Mesenchymal stem cell of the bone marrow (primary cell): ENCODE measurements around the gene CSNK1E.

GRCh38 chr22:37987156-37987750 lies 2.9 kb upstream of the SOX10 start:
- CAGE, long polyA plus RNA = no peak

DNA sequence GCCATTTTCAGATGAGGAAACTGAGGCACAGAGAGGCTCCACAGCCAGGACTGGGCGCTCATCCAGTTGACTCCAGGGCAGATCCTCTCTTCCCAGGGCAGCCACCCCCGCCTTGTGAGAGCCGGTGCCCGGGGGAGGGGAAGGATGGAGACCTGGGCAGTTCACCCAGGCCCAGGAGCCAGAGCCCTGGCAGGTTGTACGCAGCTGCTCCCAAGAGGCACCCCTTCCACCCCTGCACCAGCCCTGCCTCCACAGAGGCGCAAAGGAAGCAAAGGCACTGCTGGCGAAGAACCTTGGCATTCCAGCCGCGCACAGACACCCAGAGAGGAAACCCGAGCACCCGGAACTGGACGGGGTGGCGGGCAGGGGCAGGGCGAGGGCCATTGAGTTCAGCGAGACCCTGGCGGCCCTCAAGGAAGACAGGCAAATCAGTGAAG lies 17.8 kb upstream of the PICK1 start:
- CAGE, long polyA plus RNA = no peak

DNA sequence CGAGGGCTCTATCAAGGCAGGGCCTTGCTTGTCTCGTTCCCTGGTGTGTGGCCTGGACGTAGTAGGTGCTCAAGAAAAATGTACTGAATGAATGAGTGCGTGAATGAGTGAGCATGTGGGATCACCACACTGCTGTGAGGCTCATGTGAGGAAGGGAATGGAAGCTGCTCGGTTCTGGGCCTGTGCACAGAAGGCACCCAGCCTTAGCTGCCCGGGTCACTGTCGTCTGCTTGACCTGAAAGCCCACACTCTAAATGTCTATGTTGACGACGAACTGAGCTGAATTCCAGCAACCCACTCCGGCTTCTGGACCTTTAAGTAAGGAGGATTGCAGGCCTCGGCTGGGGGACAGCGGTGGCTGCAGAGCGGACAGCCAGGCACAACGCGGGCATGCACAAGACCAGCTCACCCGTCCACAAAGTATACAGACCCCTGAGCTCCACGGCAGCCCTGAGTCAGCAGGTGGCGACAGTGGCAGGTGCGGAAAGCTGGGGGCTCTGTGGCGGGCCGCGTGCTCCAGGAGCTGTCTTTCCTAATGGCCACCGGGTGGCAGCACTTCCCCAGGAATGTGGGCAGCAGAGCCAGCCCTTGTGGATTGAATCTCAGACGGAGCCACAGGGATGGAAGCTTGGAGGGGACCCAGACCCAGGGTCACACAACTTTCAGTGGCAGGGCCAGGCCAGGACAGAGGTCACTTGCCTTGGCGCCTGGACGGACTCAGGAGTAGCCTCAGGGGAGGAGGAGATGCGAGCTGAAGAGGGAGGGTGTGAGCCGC lies 5.1 kb upstream of the PICK1 start:
- CAGE, long polyA plus RNA = no peak

- CAGE, long polyA plus RNA = no peak
Measured at GRCh38 chr22:38080704-38081798, 2.9 kb downstream of the SLC16A8 start.

- CAGE, long polyA plus RNA = no peak
Measured at GRCh38 chr22:38088533-38089320, 4.7 kb upstream of the SLC16A8 start.

DNA sequence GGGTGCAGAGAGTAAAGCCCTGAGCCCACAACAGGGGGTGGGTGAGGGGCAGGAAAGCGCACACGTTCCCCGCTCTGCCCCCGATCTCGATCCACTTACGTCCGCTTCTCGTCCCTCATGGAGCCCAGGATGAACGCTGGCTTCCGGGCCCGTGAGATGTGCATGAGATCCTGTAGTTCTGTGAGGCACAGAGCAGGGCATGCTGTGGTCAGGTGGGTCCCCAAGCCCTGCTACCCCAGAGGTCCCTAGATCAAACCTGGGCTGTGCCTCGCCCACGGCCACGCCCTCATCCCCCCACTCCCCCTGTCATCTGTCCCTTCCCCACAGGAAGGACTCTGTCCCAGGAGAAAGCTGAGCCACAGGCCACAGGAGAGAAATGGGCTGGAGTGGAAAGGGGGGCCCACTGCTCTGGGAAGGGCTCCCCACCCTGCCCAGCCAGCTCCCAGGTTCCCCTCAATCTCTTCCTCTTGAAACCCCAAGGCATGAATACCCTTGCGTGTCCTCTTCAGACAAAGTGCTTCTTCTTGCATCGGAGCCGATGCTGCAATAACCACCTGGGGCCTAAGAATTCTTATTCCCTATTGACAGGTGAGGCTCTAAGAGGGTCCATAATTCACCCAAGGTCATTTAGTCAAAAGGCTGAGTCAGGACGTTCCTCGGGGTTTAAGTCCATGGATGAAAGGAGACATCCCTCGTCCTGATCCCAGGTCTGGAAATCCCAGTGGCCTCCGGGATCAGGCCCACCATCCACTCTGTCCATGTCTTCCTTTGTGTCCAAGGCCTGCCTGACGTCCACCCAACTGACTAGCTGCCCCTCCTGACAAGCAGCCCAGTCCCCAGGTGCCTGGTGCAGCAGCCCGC lies 16.0 kb upstream of the BAIAP2L2 start:
- CAGE, long polyA plus RNA = no peak

GRCh38 chr22:38205847-38206349 lies 4.1 kb downstream of the MAFF start:
- CAGE, long polyA plus RNA = no peak

DNA sequence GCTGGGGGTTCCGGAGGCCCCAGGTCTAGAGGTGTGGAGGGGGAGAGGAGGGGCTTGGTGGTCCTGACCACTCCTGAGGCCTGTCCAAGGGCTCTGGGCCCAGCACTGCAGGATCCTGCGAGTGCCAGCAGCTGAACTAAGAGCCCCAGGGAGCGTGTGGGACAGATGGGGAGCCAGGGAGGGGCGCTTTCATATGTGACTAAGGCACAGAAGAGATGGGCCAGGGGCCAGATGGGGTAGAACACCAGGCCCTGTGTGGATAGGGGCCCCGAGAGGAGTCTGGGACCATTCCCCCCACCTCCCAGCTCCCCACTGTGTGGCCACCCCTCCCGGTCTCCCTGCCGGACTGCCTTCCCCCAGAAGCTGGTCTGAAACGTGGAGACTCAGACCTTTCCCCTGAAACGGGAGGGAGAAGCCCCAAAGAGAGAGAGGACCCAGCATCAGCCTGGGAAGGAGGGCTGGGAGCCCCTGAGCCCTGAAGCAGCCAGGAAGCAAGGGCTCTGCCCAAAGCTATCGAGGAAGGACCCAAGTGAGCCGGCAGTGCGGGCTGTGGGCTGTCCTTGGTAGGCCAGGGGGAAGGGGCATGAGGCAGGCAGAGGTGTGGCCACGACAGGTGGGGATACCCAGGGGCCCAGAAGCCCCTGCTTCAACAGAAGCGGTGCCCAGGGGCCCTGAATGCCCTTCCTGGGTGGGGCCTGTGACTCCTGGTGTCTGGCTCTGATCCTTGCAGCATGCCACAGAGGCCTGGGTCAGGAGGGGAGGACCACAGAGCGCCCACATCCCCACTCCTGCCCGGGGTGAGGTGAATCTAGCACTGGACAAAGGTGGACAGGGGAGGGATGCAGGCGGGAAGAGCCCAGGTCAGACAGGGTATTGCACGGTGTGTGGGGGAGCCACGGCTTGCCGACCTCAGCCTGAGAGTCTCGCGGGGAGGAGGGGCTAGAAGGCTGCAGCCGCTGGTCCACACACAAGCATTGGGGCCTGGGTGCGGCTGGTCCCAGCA lies 18.7 kb downstream of the MAFF start:
- CAGE, long polyA plus RNA = no peak

- CAGE, long polyA plus RNA = no peak
Measured at GRCh38 chr22:38257791-38258473, 14.9 kb downstream of the TMEM184B start.

- CAGE, long polyA plus RNA = no peak
Measured at GRCh38 chr22:38261997-38262529, 10.7 kb downstream of the TMEM184B start.

- CAGE, long polyA plus RNA = no peak
Measured at GRCh38 chr22:38316645-38317652, at the start of gene CSNK1E. CSNK1E (minus strand) TSS chr22:38317433.

GRCh38 chr22:38327557-38328416 lies 10.6 kb upstream of the CSNK1E start:
- CAGE, long polyA plus RNA = no peak

- CAGE, long polyA plus RNA = no peak
Measured at GRCh38 chr22:38457325-38457774, 2.4 kb upstream of the KCNJ4 start.

DNA sequence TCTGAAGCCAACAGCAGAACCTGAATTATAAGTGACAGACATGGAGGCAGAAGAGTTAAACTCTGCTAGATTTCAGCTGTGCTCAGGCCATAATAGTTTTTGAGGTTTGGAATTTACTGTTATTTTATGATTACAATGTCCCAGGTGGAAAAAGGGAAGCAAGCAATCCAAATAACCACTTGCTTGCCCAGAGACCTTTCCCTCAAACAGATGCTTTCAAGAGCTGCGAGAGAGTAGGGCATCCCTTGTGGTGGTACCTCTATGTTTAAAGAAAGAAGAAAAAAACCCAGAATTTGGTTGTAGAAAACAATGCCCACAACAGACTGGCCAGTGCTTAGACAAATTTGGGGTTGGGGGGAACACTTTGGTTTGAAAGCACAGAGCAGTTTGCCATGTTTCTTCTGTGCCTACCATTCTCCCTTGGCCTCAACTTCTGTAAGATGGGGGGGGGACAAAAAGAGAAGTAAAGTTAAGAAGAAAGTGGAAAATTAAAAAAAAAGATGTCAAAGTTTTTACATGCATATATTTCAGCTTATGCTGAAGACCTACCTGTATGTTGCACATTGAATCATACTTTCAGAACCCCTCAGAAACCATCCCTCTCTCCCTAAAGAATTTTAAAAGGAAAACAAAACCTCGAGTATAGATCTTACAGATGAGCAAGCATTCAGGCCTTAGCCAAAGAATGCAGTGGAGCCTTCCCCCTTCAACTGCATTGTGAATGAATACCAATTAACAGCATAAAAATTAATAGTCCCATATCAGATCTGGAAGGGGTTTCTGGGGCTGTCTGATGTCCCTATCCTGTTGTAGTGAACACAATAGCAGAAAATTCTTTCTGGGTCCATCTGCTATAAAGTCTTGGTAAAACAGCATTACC lies 16.1 kb downstream of the KDELR3 start:
- CAGE, long polyA plus RNA = no peak

DNA sequence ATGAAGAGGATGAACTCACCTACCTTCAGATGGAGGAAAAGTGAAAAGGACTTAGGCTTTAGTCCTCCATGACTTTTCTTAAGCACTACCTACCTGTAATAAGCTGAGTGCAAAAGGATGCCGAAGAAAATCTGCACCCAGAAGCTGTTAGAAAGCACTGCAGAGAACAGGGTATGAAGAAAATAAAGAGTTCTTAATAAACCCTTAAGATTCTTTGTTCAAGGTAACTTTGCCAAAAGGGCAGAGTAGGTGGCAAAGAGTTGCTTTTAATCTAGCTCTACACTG lies 16.7 kb downstream of the KDELR3 start:
- CAGE, long polyA plus RNA = no peak

DNA sequence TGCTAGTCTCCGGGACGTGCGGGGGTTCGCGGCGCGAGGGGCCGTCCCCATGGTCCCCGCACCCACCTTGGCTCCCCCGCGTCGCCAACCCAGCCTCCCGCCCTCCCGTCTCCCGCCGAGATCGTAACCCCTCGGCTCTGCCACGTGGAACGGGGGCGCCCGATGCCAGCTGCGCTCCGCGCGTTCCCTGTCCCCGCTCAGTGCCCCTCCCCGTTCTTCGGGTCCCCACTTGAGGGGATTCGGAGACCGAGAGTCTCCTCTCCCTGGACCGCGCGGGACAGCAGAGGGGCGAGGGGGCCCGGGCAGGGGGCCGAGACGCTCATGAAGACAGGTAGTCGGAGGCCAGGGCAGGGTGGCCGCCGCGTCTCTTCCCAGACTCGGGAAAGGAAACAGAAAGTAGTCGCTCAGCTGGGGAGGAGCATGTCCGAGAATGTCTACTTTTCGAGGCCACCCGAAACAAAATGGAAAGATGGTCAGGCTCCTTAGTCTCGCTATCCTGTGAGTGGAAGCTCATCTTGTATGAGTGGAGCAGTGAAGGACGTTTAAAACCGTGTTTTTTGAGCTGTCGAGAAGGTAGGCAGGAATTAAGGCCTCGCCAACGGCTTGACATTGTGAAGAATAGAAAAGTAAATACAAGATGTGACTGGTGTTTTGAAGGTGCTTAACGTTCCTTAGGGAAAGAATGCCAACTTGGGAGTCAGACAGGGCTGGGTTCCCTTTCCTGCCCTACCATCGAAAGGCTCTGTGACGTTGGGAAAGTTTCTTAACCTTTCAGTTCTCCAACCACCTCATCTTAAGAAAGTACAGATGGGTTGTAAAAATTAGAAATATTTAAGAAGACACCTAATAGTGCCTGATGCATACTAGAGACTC lies 776 bp downstream of the GTPBP1 start:
- CAGE, long polyA plus RNA = no peak

DNA sequence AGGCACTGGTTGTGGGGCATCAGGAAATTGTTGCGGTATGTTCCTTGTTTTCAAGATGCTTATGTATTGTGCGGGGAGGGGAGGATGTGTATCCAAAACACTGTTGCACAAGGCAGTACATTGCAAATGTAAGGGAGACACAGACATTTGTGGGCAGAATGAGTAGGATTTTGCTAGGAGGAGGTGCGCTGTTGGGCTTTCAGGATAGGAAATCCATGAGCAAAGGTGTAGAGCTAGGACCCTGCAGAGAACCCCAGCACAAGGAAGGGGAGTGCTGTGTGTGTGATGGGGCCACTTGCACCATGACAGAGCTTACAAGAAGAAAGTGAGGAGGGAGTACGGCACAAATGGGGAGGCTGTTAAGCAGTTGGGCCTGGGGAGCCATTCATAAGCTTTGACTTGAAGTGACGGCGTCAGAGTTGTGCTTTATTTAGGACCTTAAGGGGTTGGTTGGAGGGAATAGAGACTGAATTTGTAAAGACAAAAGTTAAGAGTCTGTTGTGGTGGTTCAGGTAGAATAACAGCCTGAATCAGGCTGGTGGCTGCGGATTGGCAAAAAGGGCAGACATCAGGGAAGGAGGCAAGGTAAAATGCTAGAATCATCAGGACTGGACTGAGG lies 7.3 kb downstream of the GTPBP1 start:
- CAGE, long polyA plus RNA = no peak

DNA sequence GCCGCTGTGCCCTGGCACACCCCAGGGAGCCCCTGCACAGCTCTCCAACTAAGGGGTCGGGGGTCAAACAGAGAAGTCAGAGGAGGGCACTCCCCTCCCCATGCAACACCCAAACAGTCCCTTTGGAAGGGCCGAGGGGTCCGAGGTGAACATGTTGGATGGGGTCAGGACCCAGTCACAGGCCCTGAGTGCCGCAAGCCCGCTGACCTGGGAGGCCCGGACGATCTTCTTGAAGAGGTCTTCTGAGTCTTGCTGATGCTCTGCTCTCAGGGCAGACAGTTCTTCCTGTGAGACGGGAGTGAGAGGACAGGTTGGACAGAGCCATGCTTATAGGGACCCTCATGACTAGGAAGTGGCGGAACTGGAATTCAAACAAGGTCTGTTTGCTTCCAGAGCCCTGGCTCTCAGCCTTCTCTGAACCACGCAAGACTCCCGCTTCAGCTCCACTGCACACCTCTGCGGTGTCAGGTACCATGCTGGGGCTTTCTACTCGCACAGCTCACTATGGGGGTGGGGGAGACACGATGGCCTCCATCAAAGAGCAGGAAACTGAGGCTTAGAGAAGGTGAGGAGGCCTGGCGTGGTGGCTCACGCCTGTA lies 14.4 kb downstream of the SUN2 start:
- CAGE, long polyA plus RNA = no peak

GRCh38 chr22:38863430-38863873 lies 8.6 kb downstream of the CBX6 start:
- CAGE, long polyA plus RNA = no peak

GRCh38 chr22:38873817-38874348 lies 1.9 kb upstream of the CBX6 start:
- CAGE, long polyA plus RNA = no peak